ENCODE measurements around a stretch of chr12.

DNA sequence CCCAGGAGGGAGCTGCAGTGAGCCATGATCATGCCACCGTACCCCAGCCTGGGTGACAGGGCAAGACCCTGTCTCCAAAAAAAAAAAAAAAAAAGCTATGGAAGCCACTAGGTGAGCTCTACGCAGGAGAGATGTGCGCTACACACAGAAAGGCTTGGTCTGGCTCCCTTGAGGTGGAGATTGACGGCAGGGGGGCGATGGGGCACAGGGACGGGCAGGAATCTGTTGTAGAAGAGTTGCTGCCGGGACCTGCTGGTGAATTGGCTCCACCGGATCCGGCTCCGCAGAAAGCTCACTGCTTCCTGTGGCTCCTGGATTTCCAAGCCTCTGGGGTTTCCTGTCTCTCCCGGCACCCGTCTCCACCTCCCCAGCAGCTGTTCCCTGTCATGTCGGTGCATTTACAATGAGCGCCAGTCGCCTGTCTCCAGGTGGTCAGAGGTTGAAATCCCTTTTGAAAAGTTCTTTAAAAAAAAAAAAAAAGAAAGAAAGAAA lies 20.6 kb downstream of the FAM222A start:
- RAMPAGE, long total RNA: no peak
- RRBS: 19% methylated on average over 3 of the region's 15 CpGs
PRO-cap:
- standard: no peak
- CoPRO, capped RNA only, 2 experiments: no peak in any of the 2 experiments
- CoPRO, capped and uncapped RNA, 2 experiments: no peak in any of the 2 experiments
- CoPRO, uncapped RNA only, 2 experiments: no peak in any of the 2 experiments
CAGE:
- cytosol, long polyA plus RNA: no peak
- long polyA plus RNA: no peak
- nucleolus, long total RNA: no peak
- nucleus, long polyA plus RNA: no peak

- RAMPAGE, long total RNA: no peak
- RRBS: no CpG with 5 or more reads among the region's 8 CpGs
PRO-cap:
- standard: no peak
- CoPRO, capped RNA only, 2 experiments: no peak in any of the 2 experiments
- CoPRO, capped and uncapped RNA, 2 experiments: no peak in any of the 2 experiments
- CoPRO, uncapped RNA only, 2 experiments: no peak in any of the 2 experiments
CAGE:
- cytosol, long polyA plus RNA: no peak
- long polyA plus RNA: no peak
- nucleolus, long total RNA: no peak
- nucleus, long polyA plus RNA: no peak
These were observed 2.4 kb downstream of the GLTP start for GRCh38 chr12:109877755-109878465.

DNA sequence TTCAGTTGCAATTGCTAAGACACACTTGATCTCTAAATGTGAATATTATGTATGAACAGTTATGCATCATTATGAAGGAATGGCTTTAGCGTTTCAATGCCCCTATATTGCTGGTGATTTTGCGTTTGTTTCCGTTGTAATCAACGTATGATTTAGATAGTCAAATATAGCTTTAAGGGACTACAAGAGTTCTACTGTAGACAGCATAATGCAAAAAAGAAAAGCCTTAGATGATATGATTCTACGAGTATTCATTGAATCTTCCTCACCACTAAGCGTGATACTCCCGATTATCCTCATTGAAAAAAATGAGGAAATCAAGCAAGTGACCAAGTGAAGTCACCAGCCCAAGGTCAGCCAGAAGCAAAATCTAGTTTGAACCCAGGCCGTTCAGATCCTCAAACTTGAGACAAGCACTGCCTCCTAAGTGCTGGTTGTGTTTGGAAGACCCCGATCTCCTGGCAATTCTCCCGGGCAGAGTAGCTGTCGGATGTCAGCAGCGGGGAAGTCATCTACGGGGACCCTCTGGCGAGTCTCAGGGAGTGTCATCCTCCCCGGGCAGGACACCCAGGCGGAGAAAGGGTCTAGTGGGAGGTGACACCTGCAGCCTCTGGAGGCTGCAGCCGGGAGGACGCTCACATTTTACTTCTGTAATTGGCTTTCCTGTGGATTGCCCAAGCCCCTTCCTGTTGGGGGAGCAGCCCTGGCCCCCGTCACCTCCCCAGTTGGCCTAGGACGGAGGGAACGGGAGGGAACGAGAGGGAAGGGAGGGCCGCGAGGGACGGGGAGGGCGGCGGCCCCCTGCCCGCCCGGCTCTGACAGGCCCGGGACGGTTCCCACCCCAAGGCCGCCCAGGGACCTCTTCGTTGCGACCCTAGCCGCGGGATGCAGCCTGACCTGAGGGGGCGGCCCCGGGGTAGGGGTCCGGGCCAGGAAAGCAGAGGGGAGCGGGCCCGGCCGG lies 686 bp downstream of the GIT2 start:
- RAMPAGE, long total RNA: no peak
- RRBS: 2% methylated on average over 14 of the region's 42 CpGs
PRO-cap:
- standard: unidirectional peak, plus-strand start at position 781 of the sequence
- CoPRO, capped RNA only, 2 experiments: no peak in any of the 2 experiments
- CoPRO, capped and uncapped RNA, 2 experiments: no peak in any of the 2 experiments
- CoPRO, uncapped RNA only, 2 experiments: no peak in any of the 2 experiments
CAGE:
- cytosol, long polyA plus RNA: no peak
- long polyA plus RNA: no peak
- nucleolus, long total RNA: no peak
- nucleus, long polyA plus RNA: no peak

- RAMPAGE, long total RNA: no peak
- RRBS: no CpG with 5 or more reads among the region's 4 CpGs
PRO-cap:
- standard: no peak
- CoPRO, capped RNA only, 2 experiments: no peak in any of the 2 experiments
- CoPRO, capped and uncapped RNA, 2 experiments: no peak in any of the 2 experiments
- CoPRO, uncapped RNA only, 2 experiments: no peak in any of the 2 experiments
CAGE:
- cytosol, long polyA plus RNA: no peak
- long polyA plus RNA: no peak
- nucleolus, long total RNA: no peak
- nucleus, long polyA plus RNA: no peak
These were observed 24.4 kb downstream of the ANKRD13A start for GRCh38 chr12:110023307-110024367.

DNA sequence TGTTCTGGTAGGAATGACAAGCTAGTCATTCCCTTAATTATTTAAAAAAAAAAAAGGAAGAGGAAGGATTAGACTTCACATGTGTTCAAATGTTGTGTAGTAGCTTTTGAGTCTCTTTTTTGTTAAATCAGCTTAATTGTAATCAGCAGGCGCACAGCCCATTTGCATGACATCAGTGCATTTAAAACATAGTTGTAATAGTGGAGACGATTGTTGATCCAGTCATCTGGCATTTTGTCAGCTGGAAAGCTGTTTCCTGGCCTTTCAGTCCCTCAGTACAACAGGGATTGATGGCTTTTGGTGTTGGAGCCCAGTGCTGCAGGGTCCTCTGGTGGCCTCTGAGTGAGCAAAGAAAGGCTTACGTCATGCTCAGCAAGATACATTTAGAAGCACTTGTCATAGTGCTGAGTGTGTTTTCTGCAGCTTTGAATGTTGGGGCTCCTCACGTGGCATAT lies 23.9 kb downstream of the C12orf76 start:
- RAMPAGE, long total RNA: no peak
- RRBS: no CpG with 5 or more reads among the region's 4 CpGs
PRO-cap:
- standard: no peak
- CoPRO, capped RNA only, 2 experiments: no peak in any of the 2 experiments
- CoPRO, capped and uncapped RNA, 2 experiments: no peak in any of the 2 experiments
- CoPRO, uncapped RNA only, 2 experiments: no peak in any of the 2 experiments
CAGE:
- cytosol, long polyA plus RNA: no peak
- long polyA plus RNA: no peak
- nucleolus, long total RNA: no peak
- nucleus, long polyA plus RNA: no peak

DNA sequence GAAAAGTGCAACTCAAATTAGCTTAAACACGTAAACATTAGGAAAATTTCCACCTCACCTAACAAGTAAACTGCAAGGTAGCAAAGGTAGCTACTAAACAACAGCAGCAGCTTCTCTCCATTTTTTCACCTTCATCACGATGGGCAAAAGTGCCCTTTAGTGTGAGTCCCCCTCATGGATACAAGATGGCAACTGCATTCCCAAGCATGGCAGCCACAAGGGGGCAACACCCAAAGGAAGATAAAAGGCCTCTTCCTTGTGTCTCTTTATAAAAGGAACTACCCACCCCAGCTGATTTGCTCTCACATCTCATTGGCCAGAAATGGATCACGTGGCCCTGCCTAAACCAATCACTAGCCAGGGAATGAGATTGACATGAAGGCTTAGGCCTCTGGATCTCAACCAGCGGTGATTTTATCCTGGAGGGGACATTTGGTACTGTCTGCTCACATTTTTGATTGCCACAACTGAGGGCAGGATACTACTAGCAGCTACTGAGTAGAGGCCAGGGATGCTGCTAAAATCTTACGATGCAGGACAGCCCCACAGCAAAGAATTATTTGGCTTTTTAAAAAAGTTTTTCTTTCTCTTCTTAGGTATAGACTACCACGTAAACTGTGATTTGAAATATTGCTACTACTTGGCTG lies 21.9 kb upstream of the IFT81 start:
- RAMPAGE, long total RNA: no peak
- RRBS: no CpG with 5 or more reads among the region's 6 CpGs
PRO-cap:
- standard: no peak
- CoPRO, capped RNA only, 2 experiments: no peak in any of the 2 experiments
- CoPRO, capped and uncapped RNA, 2 experiments: no peak in any of the 2 experiments
- CoPRO, uncapped RNA only, 2 experiments: no peak in any of the 2 experiments
CAGE:
- cytosol, long polyA plus RNA: no peak
- long polyA plus RNA: no peak
- nucleolus, long total RNA: no peak
- nucleus, long polyA plus RNA: no peak

GRCh38 chr12:110250361-110250749 lies 30.7 kb upstream of the ATP2A2 start:
- RAMPAGE, long total RNA: no peak
- RRBS: no CpG with 5 or more reads among the region's 3 CpGs
PRO-cap:
- standard: no peak
- CoPRO, capped RNA only, 2 experiments: no peak in any of the 2 experiments
- CoPRO, capped and uncapped RNA, 2 experiments: no peak in any of the 2 experiments
- CoPRO, uncapped RNA only, 2 experiments: no peak in any of the 2 experiments
CAGE:
- cytosol, long polyA plus RNA: no peak
- long polyA plus RNA: no peak
- nucleolus, long total RNA: no peak
- nucleus, long polyA plus RNA: no peak

GRCh38 chr12:110252825-110253068 lies 28.3 kb upstream of the ATP2A2 start:
- RAMPAGE, long total RNA: no peak
- RRBS: no CpG with 5 or more reads among the region's 8 CpGs
PRO-cap:
- standard: no peak
- CoPRO, capped RNA only, 2 experiments: no peak in any of the 2 experiments
- CoPRO, capped and uncapped RNA, 2 experiments: no peak in any of the 2 experiments
- CoPRO, uncapped RNA only, 2 experiments: no peak in any of the 2 experiments
CAGE:
- cytosol, long polyA plus RNA: no peak
- long polyA plus RNA: no peak
- nucleolus, long total RNA: no peak
- nucleus, long polyA plus RNA: no peak

GRCh38 chr12:110266812-110267618 lies 14.0 kb upstream of the ATP2A2 start:
- RAMPAGE, long total RNA: no peak
- RRBS: no CpG with 5 or more reads among the region's 9 CpGs
PRO-cap:
- standard: no peak
- CoPRO, capped RNA only, 2 experiments: no peak in any of the 2 experiments
- CoPRO, capped and uncapped RNA, 2 experiments: no peak in any of the 2 experiments
- CoPRO, uncapped RNA only, 2 experiments: no peak in any of the 2 experiments
CAGE:
- cytosol, long polyA plus RNA: no peak
- long polyA plus RNA: no peak
- nucleolus, long total RNA: no peak
- nucleus, long polyA plus RNA: no peak

- RAMPAGE, long total RNA: no peak
- RRBS: no CpG with 5 or more reads among the region's 25 CpGs
PRO-cap:
- standard: no peak
- CoPRO, capped RNA only, 2 experiments: no peak in any of the 2 experiments
- CoPRO, capped and uncapped RNA, 2 experiments: no peak in any of the 2 experiments
- CoPRO, uncapped RNA only, 2 experiments: peak in 1 of 2 experiments; most common plus-strand start chr12:110282442 (in 1); most common minus-strand start chr12:110282238 (in 1)
CAGE:
- cytosol, long polyA plus RNA: no peak
- long polyA plus RNA: no peak
- nucleolus, long total RNA: no peak
- nucleus, long polyA plus RNA: no peak
These were observed 1.0 kb downstream of the ATP2A2 start for GRCh38 chr12:110282056-110282519.

DNA sequence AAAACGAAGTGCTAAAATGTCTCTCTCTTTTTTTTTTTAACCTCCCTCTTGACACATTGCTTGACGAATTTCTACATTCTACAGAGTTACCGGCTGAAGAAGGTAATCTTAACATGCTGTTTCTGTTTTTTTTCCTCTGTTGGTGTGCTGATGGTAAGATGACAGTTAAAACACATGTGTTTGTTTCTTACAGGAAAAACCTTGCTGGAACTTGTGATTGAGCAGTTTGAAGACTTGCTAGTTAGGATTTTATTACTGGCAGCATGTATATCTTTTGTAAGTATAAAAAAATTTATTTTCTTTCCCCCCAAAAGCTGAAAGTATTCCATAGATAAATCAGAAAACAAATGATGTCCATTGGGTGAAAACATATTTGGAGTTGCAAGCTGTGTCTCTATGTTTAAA lies 1.5 kb downstream of the ATP2A2 start:
- RAMPAGE, long total RNA: no peak
- RRBS: no CpG with 5 or more reads among the region's 3 CpGs
PRO-cap:
- standard: no peak
- CoPRO, capped RNA only, 2 experiments: no peak in any of the 2 experiments
- CoPRO, capped and uncapped RNA, 2 experiments: no peak in any of the 2 experiments
- CoPRO, uncapped RNA only, 2 experiments: peak in 1 of 2 experiments; most common plus-strand start position 252 of the sequence (in 1)
CAGE:
- cytosol, long polyA plus RNA: no peak
- long polyA plus RNA: no peak
- nucleolus, long total RNA: no peak
- nucleus, long polyA plus RNA: no peak

DNA sequence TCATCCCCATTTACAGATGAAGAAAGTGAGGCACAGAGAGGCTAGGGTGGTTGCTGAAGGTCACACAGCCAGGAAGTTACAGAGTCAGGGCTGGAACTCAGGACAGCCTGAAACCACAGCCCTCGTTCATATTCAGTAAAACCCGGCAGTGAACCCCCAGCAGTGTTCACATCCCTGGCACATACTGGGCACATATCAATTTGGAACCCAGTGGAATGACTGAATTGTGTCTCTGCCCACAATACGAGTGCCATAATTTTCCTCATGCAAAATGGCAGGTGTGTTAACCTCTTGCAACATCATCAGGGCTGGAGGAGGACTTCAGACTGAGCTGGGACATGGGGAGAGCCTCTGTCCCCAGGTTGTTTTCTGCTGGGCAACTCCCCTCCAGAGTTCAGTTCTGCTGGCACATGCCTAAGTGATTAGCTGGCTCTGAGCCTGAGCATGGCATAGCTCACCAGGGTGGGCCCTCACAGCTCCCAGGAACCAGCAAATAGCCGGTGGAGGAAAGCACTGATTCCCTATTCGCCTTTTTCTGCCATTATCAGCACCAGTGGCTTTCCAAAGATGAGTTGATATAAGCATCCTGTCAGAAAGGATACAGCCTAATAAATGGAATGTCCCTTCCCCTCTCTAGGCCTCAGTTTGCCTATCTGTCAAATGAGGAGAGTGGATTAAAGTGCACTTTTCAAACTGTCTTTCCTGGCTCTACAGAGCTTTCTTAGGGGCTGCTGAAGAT lies 2.2 kb upstream of the PPP1CC start:
- RAMPAGE, long total RNA: no peak
- RRBS: no CpG with 5 or more reads among the region's 5 CpGs
PRO-cap:
- standard: no peak
- CoPRO, capped RNA only, 2 experiments: no peak in any of the 2 experiments
- CoPRO, capped and uncapped RNA, 2 experiments: no peak in any of the 2 experiments
- CoPRO, uncapped RNA only, 2 experiments: no peak in any of the 2 experiments
CAGE:
- cytosol, long polyA plus RNA: no peak
- long polyA plus RNA: no peak
- nucleolus, long total RNA: no peak
- nucleus, long polyA plus RNA: no peak

- RAMPAGE, long total RNA: no peak
- RRBS: no CpG with 5 or more reads among the region's 10 CpGs
PRO-cap:
- standard: no peak
- CoPRO, capped RNA only, 2 experiments: no peak in any of the 2 experiments
- CoPRO, capped and uncapped RNA, 2 experiments: no peak in any of the 2 experiments
- CoPRO, uncapped RNA only, 2 experiments: no peak in any of the 2 experiments
CAGE:
- cytosol, long polyA plus RNA: no peak
- long polyA plus RNA: no peak
- nucleolus, long total RNA: no peak
- nucleus, long polyA plus RNA: no peak
These were observed 19.8 kb upstream of the CCDC63 start for GRCh38 chr12:110827014-110827428.

GRCh38 chr12:111033333-111033668 lies 664 bp upstream of the CUX2 start:
- RAMPAGE, long total RNA: no peak
- RRBS: no CpG with 5 or more reads among the region's 30 CpGs
PRO-cap:
- standard: no peak
- CoPRO, capped RNA only, 2 experiments: no peak in any of the 2 experiments
- CoPRO, capped and uncapped RNA, 2 experiments: no peak in any of the 2 experiments
- CoPRO, uncapped RNA only, 2 experiments: no peak in any of the 2 experiments
CAGE:
- cytosol, long polyA plus RNA: no peak
- long polyA plus RNA: no peak
- nucleolus, long total RNA: no peak
- nucleus, long polyA plus RNA: no peak

GRCh38 chr12:111314835-111315414 lies 54.0 kb downstream of the PHETA1 start:
- RAMPAGE, long total RNA: no peak
- RRBS: no CpG with 5 or more reads among the region's 6 CpGs
PRO-cap:
- standard: no peak
- CoPRO, capped RNA only, 2 experiments: no peak in any of the 2 experiments
- CoPRO, capped and uncapped RNA, 2 experiments: no peak in any of the 2 experiments
- CoPRO, uncapped RNA only, 2 experiments: no peak in any of the 2 experiments
CAGE:
- cytosol, long polyA plus RNA: no peak
- long polyA plus RNA: no peak
- nucleolus, long total RNA: no peak
- nucleus, long polyA plus RNA: no peak

- RAMPAGE, long total RNA: no peak
- RRBS: no CpG with 5 or more reads among the region's 6 CpGs
PRO-cap:
- standard: no peak
- CoPRO, capped RNA only, 2 experiments: no peak in any of the 2 experiments
- CoPRO, capped and uncapped RNA, 2 experiments: no peak in any of the 2 experiments
- CoPRO, uncapped RNA only, 2 experiments: peak in 1 of 2 experiments; most common plus-strand start chr12:111441056 (in 1); most common minus-strand start chr12:111441103 (in 1)
CAGE:
- cytosol, long polyA plus RNA: no peak
- long polyA plus RNA: no peak
- nucleolus, long total RNA: no peak
- nucleus, long polyA plus RNA: no peak
These were observed 35.4 kb downstream of the SH2B3 start for GRCh38 chr12:111440958-111441650.

- RAMPAGE, long total RNA: no peak
- RRBS: no CpG with 5 or more reads among the region's 5 CpGs
PRO-cap:
- standard: no peak
- CoPRO, capped RNA only, 2 experiments: no peak in any of the 2 experiments
- CoPRO, capped and uncapped RNA, 2 experiments: no peak in any of the 2 experiments
- CoPRO, uncapped RNA only, 2 experiments: peak in 2 of 2 experiments; most common minus-strand start chr12:111554190 (in 1)
CAGE:
- cytosol, long polyA plus RNA: no peak
- long polyA plus RNA: no peak
- nucleolus, long total RNA: no peak
- nucleus, long polyA plus RNA: no peak
These were observed 44.9 kb downstream of the ATXN2 start for GRCh38 chr12:111554071-111554681.

GRCh38 chr12:111596998-111597229 lies 2.2 kb downstream of the ATXN2 start:
- RAMPAGE, long total RNA: no peak
- RRBS: no CpG with 5 or more reads among the region's 7 CpGs
PRO-cap:
- standard: no peak
- CoPRO, capped RNA only, 2 experiments: no peak in any of the 2 experiments
- CoPRO, capped and uncapped RNA, 2 experiments: no peak in any of the 2 experiments
- CoPRO, uncapped RNA only, 2 experiments: peak in 1 of 2 experiments; most common minus-strand start chr12:111597113 (in 1)
CAGE:
- cytosol, long polyA plus RNA: no peak
- long polyA plus RNA: no peak
- nucleolus, long total RNA: no peak
- nucleus, long polyA plus RNA: no peak

GRCh38 chr12:111598478-111599037 lies 557 bp downstream of the ATXN2 start:
- RAMPAGE, long total RNA: no peak
- RRBS: 3% methylated on average over 33 of the region's 66 CpGs
PRO-cap:
- standard: no peak
- CoPRO, capped RNA only, 2 experiments: peak in 1 of 2 experiments; most common plus-strand start chr12:111598930 (in 1); most common minus-strand start chr12:111598645 (in 1)
- CoPRO, capped and uncapped RNA, 2 experiments: no peak in any of the 2 experiments
- CoPRO, uncapped RNA only, 2 experiments: no peak in any of the 2 experiments
CAGE:
- cytosol, long polyA plus RNA: no peak
- long polyA plus RNA: no peak
- nucleolus, long total RNA: no peak
- nucleus, long polyA plus RNA: no peak